HT-29 (cell line): ENCODE results near the genes FLVCR2 and IRF2BPL.

DNA sequence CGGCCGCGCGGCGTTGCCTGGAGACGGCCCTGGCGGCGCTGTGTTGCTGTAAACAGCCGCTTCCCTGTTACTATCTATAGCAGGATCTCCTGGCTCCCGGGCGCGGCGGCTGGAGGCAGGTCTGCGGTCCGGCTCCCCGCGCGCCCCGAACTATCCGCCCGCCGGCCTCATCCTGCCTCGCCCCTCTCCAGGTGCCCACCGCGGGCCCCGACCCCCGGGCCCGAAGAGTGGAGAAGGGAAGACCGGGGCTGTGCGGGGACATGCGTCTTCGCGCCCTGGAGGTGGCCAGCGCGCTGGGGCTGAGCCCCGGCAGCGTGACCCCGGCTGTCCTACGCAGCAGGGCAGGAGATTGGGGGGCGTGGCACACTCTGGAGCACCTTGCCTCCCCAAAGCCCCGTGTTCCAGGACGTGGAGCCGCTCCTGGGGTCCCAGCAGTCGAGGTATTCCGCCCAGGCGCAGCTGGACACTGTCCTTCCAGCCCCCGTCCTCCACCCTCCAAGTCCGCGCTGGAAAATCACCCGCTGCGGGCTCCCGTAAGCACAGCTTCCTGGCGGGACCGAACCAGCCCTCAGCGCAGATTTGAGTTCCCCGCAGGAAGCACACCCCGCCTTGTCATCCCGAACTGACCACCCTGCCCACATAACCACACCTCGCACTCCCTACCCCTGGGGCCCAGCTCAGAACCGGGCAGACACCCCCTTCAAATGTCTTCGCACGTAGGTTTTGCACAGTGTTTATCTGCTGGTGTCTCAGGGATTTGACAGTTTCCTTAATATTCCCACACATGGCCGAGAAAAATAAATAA lies 1.2 kb upstream of the FOS start:
- RAMPAGE, long total RNA = no peak

- RAMPAGE, long total RNA = no peak
Observed at GRCh38 chr14:75331436-75331955, 52.9 kb downstream of the FOS start.

- RAMPAGE, long total RNA = no peak
Observed at GRCh38 chr14:75339010-75339610, 60.5 kb downstream of the FOS start.

DNA sequence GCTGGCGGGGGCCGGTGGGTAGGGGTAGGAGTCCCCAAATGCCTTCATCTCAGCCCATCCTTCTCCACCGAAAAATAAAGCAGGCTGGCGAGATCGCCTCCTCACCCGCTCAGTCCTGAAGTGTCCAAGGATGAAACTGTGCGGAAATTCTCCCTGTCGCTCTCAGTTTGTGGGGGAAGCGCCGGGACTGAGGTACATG lies 558 bp upstream of the JDP2 start:
- RAMPAGE, long total RNA = no peak

GRCh38 chr14:75428169-75428786 lies 456 bp downstream of the JDP2 start:
- RAMPAGE, long total RNA = no peak

DNA sequence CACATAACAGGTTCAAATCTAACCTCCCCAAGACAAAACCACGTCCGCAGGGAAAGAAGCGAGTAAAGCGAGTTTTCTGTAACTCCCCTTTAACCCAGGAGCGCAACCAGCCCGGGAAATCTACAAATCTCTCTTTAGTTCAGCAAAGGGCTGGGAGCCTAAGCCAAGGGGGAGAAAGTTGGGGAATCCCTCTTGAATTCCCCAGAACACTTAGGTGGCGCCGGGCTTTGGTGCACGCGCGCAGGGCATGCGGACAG lies 462 bp upstream of the FLVCR2 start:
- RAMPAGE, long total RNA = no peak

DNA sequence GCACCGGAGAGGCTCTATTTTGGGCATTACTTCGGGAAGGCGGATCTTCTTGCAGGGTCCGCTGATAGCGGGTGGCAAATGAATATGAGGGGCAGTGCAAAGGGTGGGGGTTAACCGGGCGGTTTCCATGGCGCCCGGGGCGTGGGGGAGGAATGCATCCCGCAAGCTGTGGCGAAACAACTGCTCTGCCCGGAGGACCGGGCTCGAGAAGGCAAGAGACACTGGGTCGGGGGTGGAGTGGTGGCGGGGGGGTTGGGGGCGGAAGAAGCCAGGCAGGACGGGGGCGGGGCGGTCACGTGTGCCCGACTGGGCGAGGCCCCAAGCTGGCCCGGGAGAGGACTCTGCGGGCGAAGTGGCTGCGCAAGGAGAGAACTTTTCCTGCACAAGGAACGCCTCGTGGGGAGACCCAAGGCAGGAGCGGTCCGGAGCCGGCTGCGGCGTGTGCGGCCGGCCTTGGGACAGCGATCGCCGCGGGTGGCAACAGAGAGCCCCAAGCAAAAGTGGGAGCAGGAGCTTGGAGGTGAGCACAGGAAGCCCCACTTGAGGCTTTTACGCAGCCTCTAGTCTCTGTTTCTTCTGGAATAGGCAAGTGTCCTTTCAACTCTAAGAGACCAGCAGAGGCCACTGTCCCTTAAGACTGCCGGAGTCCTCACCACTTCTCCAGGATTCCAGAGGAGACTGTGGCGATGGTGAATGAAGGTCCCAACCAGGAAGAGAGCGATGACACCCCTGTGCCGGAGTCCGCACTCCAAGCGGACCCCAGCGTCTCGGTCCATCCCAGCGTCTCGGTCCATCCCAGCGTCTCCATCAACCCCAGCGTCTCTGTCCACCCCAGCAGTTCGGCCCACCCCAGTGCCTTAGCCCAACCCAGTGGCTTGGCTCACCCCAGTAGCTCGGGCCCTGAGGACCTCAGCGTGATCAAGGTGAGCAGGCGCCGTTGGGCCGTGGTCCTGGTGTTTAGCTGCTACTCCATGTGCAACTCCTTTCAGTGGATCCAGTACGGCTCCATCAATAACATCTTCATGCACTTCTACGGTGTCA lies at the start of gene FLVCR2:
FLVCR2 (plus strand) TSS at position 334 of the 1,041 bp plus-strand sequence.
- RAMPAGE, long total RNA = no peak

DNA sequence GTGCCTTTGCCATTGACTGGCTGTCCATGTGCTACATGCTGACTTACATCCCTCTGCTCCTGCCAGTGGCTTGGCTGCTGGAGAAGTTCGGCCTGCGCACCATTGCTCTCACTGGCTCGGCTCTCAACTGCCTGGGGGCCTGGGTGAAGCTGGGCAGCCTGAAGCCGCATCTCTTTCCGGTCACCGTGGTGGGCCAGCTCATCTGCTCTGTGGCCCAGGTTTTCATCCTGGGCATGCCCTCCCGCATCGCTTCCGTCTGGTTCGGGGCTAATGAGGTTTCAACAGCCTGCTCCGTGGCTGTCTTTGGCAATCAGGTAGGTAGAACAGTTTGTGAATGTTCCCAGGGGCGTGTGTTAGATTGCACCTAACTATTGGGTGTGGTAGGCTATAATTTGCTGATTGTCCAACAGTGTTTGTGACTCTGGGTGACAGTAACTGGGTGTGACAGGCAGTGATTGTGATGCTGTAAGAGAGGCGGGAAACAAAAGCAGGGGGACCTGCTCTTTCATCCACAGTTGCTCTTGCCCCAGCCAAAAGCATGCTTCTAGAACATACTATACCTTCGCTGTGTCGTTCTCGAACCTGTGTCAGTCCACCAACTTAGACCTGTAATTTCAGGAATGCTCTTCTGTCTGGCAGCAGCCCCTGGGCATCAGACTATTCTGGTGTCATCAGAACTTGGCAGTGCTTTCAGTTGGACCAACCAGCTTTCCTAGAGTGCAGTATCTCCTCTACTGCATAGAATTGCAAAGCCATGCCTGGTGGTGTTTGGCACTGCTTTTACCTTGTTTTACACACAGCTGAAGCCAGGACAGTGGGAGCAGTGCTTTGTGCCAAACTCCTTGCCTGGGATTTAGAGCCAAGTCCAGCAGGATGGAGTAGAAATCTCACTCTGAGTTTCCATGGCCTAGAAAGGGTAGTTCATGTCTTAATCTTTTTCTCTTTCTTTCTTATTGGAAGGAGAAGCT lies 1.2 kb downstream of the FLVCR2 start:
- RAMPAGE, long total RNA = no peak

GRCh38 chr14:75615035-75615623 lies 36.7 kb downstream of the FLVCR2 start:
- RAMPAGE, long total RNA = no peak

DNA sequence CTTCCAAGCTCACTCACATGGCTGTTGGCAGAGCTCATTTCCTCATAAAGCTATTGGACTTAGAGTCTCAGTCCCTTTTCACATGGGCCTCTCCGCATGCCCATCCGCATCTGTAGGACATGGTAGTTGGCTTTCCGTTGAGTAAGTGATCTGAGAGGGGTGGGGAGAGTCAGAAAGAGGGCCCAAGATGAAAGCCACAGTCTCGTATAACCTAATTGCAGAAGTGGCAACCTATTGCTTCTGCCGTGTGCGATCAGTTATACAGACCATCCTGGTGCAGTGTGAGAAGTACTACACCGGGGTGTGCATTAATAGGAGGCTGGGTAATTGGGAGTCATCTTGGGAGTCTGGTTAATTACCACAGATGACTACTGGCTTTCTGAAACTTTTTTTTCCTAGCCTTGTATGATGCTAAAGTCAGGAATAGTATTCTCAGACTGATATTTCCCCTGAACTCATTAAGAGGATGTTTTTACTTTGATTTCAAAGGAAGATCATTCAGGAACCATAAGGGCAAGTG lies 10.5 kb downstream of the GPATCH2L start:
- RAMPAGE, long total RNA = no peak

DNA sequence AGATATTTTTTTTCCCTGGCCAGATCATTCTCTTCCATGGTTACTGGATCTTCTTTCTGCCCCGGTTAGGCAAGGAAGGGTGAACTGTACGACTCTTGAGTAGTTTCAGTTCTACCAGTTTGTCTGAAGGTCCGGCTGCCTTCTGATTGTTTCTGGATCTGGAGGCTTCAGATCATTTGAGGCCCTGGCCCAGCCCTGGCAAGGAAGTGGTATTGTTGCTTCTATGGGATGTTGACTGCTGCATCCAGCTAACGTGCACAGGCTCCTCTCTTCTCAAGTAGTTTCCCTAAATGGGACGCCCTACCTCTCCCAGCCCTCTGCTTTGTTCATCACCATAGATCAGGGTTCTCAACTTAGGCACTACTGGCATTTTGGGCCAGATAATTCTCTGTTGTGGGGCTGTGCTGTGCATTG lies 12.2 kb downstream of the GPATCH2L start:
- RAMPAGE, long total RNA = no peak

DNA sequence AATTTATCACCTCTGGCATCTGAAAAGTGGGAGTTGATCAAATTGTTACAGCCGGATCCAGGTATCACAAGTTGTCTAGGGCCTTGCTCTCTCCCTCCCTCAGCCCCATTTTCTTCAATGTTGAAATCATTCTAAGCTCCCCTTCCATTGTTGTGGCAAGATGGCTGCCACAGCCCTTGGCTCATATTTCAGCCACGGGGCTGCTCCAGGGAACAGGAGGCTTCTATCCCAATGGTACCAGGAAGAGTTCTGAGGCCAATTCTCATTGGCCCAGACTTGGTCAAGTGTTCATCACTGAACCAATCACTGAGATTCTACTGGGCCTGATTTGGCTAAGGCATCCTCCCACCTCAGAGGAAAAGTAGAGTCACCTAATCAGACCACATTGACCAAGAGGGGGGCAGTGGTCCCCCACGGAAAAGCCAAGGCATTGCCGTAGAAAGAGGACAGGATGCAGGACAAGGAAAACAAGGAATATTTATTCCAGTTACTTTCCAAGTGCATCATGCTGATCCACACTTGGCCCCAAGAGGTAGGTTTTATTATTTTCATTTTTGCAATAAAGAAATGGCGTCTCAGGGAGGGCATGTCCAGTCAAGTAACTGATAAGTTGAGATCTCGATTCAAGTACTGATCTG lies 106.3 kb downstream of the GPATCH2L start:
- RAMPAGE, long total RNA = no peak

DNA sequence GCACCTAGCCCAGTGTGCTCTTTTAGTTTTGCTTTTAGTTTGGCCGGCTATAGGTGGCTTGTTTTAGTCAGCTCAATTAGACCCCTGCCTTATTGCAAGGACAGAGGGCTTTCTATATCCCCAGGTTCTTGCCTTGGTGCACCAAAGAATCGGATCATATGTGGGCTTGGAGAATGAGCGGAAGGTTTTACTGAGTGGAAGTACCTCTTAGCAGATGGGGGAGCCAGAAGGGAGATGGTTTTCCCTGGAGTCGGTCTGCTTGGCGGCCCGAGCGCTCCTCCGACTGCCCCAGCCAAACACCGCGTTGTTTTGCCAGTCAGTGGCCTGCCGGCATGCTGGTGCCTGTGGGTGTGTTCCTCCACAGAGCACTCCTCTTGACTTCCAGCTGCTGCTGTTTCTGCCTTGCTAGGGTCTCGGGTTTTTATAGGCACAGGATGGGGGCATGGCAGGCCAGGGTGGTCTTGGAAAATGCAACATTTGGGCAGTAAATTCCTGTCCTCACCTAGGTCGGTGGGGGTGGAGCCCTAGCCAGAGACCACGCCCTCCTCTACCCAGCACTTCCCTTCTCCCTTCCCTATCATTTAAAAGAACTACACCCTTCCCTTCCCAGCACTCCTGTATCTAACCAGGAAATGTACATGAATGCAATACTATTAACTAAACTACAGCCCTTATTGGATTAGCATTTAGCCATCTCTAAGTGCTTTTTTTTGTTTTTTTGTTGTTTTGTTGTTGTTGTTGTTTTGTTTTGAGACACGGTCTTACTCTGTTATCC lies 34.8 kb upstream of the VASH1 start:
- RAMPAGE, long total RNA = no peak

DNA sequence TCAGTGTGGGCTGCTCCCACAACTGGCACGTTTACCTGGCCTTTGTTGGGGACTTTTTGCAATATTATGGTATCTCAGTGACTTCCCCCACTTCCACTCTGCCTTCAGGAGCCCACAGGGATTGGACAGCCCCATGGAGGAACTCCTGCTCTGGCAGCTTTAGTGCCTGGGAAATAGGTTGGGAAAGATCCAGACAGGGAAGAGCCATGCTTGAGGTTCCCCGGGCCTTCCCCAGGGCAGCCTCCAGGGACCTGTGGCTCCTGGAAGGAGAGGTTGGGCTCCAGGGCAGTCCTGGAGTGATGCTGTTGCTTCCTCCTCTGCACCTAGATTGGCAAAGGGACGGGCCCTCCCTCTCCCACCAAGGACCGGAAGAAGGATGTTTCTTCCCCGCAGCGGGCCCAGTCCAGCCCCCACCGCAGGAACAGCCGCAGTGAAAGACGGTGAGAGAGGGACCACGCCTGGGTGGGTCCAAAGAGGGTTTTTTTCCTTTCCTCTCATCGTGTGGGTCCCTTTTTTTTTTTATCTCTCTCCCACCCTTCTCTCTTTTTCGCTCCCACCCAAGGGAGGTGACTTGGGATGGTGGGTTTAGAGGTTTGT lies 16.5 kb downstream of the VASH1 start:
- RAMPAGE, long total RNA = no peak

GRCh38 chr14:76832586-76833294 lies 6.5 kb downstream of the LRRC74A start:
- RAMPAGE, long total RNA = no peak

- RAMPAGE, long total RNA = no peak
Observed at GRCh38 chr14:76837500-76837996, 11.3 kb downstream of the LRRC74A start.

GRCh38 chr14:76918781-76919659 lies 92.8 kb downstream of the LRRC74A start:
- RAMPAGE, long total RNA = no peak

DNA sequence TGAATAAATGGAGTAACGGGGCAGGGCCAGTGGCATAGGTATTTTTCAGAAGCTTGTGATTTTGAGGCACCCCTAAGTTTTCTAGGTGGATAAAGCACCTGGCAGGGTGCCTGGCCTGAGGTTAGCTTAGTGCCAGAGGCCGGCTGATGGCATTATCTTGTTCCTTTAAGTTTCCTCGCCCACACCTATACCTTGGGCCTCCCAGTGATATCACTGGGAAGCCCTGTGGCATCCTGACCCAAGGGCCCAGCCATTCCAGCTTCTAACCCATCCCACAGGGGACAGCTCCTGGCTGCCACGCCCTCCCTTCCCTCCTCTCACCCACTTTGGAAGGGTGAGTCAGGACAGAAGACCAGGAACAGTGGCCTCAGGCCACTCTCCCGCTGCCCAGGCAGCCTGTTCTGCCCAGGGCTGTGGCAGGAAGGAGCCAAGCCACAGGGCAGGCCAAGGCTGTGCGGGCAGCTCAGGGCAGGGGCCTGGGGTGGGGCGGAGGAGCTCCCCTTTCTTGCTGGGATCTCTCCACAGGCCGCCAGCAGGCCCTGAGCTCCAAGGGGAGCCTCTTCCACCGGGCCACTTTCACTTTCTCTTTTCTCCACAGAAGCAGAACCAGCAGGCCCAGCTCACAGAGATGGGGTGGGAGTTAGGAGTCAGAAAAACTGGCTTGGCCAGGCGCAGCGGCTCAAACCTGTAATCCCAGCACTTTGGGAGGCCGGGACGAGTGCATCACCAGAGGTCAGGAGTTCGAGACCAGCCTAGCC lies 75.1 kb downstream of the IRF2BPL start:
- RAMPAGE, long total RNA = no peak

GRCh38 chr14:77000093-77001284 lies 28.0 kb downstream of the IRF2BPL start:
- RAMPAGE, long total RNA = no peak

DNA sequence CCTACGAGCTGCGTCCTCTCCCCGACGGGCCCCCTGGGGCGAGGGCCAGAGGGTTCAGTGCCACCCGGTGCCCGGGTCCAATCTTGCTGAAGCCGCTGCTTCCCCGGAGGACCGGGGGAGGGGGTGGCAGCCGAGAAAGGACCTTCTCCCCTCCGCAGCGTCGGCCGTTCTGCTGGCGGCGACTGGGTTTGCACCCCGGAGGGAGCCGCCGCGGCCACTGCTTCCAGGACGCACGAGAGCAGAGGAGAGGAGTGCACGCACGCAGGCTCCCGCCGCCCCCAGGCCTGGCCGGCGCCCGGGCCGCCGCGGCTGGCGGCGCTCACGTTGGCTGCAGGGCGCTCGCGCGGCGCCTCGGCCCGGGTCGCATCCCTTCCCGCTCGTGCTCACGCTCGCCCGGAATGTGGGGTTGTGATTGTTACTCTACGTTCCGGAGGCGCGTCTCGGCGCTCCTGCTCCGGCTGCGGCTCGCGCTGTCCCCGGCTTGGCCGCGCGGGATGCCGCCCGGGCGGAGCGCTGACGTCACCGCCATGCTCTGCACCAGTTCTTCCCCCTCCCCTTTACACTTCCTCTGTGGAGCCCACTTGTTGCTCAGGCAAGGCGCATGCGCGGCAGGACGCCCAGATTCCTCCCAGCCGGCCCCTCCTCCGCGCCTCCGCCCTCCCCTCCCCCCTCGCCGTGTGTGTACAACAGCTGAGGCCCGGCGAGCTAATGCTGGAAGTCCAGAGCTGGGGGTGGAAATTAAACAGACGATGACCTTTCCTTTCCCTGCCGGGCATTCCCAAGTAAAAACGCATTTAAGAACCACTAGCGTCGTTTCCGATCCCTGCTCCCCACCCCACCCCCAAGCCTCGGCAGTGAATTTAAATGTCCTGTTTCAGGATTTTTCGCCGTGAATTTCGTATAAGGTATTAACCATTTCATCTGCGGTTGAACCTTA lies at the start of gene IRF2BPL:
IRF2BPL (minus strand) TSS at position 478 of the 937 bp plus-strand sequence.
- RAMPAGE, long total RNA = no peak